Skin of body (tissue), 2 donors: ENCODE measurements around the genes ARNT2, CFAP161 and IL16.

DNA sequence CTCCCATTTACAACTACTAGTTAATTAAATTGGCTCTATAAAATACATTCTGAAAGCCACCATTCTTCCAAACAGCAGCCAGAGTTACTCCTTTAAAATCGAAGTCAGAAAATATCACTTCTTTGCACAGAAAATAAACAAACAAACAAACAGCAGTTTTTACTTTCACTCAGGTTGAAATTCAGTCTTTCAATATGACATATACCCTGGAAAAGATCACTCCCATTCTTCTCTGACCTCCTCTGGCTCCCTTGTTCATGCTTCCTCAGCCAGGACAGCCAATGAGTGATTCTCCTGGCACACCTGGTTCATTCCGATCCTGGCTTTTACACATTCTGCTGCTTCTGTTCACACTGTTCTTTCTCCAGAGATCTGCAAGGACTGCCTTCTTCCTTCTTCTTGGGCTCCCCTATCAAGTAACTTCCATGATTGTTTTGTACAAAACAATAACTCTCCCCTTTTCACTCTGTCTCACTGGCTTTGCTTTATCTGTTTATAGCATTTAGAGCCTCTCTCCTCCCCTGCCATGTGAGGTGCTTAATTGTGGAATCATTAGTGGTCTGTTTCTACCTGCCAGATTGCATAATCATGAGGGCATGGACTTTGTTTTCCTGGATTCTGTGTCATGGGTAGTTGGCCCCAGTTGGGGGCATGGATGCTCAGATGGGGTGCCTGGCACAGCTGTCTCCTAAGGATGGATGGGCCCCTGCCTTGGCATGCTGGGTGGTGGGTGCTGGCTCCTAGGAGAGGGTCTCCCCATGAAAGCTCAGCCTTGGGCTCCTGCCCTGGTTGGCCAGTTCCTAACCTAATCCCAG, 7.8 kb upstream of the CTXND1 start:
- RAMPAGE, long total RNA = no peak

- RAMPAGE, long total RNA = no peak
These were observed at the start of gene ARNT2 for GRCh38 chr15:80403439-80404619. ARNT2 (plus strand) TSS chr15:80404382.

- RAMPAGE, long total RNA = no peak
These were observed 62.9 kb downstream of the ARNT2 start for GRCh38 chr15:80466946-80467663.

DNA sequence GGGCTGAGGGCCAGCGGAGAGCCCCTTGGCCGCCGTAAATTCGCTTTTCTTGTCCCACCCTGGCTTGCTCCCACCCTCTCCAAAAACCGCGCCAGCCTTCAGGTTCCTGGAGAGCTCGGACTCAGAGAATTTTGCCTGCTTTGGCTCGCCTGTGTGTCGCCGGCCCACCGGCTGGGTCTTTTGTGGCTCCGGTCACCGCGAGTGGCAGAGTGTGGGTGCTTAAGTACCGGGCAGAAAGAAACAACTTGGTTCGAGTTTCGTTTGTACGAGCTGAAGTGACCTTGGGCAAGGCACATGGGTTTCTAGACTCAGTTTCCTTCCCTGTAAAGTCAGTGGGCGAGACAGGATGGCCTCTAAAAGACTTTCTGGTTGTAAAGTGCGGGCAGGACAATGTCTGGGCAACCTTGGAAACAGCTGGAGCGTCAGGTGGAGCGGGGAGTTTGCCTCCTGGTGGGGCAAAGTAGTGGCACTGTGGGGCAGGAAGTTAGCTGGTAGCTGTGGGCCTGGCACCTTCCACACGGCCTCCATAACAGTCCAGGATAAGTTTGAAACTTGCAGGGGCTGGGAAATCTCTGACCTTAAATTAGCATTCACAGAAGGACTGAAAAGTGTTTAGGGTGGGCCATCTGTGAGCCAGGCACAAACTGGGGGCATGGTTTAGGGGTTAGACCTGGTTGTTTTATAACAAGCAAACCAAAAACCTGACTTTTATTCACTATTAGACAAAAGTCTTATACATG, 1.2 kb downstream of the ABHD17C start:
- RAMPAGE, long total RNA = no peak

DNA sequence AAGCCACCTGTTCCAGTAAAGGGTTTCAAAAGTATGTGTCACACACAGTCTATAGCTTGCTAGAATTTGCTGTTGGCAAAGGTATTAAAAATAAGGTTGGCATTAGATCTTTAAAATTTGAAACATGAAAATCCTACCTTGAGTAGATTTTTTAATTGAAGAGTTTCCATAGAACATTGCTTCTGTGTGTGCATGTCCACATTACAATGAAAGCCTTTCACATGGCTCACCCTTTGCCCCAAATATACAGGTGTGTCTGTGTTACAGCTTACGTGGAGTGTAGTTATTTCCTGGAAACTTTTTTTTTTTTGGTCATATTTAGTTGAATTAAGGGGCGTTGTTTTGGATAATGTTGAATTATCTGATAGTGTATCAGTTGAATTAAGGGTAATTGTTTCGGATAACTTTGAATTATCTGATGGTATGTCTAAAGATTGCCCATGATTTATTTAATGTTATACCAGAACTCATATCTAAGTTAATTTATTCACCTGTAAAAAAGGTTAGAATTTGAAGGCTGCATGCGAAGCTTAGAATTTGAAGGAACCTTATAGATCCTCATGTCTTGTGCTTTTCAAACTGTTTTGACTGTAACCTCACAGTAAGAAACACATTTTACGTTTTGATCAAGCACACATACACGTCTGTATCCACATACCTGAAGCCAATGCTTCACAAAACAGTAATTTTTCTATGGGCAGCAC, 2.4 kb downstream of the ABHD17C start:
- RAMPAGE, long total RNA = no peak

GRCh38 chr15:80737616-80738849, 41.1 kb upstream of the CEMIP start:
- RAMPAGE, long total RNA = no peak

DNA sequence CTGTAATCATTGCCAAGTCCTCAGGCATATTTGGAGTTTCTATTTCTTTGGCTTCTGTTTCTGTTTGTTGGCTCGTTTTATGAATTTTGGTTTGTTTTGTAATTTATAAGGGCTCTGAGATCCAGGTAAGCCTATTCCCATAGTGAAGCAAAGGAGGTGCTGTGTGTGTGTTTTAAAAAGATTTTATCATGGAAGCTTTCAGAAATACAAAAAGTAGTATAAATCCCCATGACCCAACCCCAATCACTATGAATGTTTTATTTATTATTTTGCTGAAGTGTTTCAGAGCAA, 32.2 kb downstream of the TLNRD1 start:
- RAMPAGE, long total RNA = no peak

- RAMPAGE, long total RNA = no peak
These were observed 60.8 kb downstream of the TLNRD1 start for GRCh38 chr15:81061506-81061953.

DNA sequence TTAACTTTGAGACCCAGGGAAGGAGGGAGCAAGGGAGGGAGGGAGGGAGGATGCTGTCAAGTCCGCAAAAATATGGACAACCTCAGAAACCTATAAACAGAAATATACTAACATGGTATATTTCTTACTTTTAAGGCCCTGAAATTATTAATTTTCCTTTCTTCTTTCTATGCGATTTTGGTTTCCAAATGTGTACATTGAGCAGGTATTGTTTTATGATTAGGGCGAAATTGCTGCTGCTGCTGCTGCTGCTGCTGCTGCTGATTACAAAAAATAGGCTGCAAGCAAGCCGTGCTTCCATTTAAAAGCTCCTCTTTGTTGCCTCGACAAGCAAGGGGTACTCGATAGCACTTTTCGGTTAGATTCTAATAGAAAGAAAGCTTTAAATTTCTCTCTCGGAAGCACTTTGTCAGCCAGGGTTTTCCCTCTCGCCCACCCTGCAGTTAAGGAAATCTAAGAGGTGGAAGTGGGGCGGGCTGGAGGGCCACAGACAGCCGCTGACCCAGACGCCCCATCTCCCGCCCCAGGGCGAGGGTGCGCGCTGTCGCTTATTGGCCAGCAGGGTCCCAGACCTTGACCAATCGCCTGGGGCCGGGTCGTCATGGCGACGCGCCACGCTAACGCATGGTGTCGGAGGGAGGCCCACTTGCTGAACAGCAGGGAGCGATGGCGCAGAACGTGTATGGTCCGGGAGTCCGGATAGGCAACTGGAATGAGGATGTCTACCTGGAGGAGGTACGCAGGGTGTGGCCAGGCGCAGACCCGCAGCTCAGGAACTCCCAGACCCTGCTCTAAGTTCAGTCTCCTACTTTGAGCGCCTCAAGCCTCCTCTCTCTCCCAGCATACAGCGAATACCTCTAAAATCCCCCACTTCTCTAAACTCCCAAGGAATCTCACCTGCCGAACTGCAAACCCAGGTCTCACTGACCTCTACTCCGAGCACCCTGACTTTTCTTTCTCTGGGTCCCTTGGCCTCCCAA, at the start of gene CFAP161:
Gene CFAP161 (plus strand): TSS at position 607 of the 980 bp plus-strand sequence.
- RAMPAGE, long total RNA = no peak

DNA sequence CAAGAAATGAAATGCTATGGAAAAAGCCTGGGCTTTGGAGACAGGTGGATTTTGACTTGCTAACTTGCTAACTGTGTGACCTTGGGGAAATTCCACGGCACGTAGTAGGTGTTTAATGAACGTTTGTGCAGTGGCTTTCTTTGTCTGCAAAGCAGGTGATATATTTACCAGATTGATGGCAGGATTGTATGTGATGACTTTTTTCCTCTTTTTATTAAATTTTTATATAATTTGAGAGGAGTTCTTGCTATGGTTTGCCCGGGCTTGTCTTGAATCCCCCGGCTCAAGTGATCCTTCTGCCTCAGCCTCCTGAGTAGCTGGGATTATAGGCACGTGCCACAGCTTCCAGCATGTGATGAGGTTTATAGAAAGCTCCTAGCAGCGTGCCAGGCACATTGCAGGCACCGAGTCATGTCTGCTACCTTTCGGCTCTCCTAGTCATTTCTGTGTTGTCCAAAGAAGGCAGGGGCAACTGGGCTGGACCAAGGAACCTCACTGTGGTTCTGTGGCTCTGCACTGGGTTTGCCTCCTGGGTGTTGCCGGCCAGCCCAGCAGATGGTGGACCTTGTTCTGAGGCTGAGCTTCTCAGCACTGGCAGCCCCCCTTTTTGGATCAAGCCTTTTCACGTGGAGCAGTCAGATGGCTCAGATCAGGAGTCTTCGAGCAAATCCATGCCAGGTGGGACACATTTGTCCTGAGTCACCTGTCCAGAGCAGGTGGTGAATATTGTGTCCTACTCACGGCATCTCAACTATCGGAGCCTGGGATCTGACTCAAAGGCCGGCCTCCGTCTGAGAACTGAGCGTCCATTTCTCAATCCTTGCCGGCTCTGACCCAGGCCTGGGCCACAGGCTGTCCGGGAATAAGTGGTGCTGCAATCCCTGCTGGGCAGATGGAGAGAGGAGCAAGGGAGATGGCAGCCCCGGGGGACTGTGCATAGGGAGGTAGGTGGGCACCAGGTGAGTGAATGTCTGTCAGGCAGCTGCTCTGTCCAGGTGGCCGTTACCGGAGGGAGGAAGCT, at the start of gene IL16:
Gene IL16 (plus strand): TSS at position 686 of the 1,021 bp plus-strand sequence.
- RAMPAGE, long total RNA = no peak

GRCh38 chr15:81261288-81261751, 62.6 kb downstream of the STARD5 start:
- RAMPAGE, long total RNA = no peak

- RAMPAGE, long total RNA = no peak
These were observed 48.1 kb downstream of the STARD5 start for GRCh38 chr15:81275919-81276214.

DNA sequence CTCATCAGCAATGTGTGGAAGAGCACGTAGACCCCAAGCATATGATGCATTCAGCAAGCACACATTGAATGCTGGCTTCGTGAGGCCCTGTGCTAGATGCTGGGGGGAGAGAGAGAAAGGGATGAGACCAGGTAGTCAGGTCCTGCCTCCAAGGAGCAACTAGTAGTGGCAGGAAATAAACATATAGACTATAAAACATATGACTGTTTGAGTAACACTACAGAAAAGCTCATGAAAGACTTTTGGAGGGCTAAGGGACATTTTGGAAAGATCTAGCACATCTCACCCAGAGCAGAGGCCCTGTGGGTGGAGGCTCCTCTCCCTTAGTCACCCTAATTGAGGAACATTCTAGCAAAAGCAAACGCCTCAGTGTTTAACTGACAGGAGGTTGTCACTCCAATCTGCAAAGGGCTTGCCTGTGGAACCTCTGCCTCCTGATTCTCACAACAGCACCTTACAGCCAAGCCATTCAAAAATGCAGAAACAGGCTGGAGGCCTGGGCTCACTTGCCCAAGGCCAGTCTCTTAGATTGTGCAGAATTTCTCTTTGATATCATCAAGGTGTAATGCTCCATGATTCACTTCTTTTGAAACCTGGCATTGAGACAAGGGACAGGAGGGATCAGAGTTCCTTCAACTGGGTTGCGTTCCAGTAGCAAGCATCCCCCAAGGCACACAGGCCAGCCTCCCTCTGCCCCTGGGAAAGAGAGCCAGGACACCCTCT, 26.1 kb downstream of the STARD5 start:
- RAMPAGE, long total RNA = no peak

GRCh38 chr15:81322444-81323279, 1.3 kb downstream of the STARD5 start:
- RAMPAGE, long total RNA = no peak

GRCh38 chr15:81870185-81870846, 175.5 kb downstream of the MEX3B start:
- RAMPAGE, long total RNA = no peak

GRCh38 chr15:82020579-82021047, 25.2 kb downstream of the MEX3B start:
- RAMPAGE, long total RNA = no peak

- RAMPAGE, long total RNA = no peak
These were observed 77.1 kb upstream of the MEX3B start for GRCh38 chr15:82122801-82123339.

DNA sequence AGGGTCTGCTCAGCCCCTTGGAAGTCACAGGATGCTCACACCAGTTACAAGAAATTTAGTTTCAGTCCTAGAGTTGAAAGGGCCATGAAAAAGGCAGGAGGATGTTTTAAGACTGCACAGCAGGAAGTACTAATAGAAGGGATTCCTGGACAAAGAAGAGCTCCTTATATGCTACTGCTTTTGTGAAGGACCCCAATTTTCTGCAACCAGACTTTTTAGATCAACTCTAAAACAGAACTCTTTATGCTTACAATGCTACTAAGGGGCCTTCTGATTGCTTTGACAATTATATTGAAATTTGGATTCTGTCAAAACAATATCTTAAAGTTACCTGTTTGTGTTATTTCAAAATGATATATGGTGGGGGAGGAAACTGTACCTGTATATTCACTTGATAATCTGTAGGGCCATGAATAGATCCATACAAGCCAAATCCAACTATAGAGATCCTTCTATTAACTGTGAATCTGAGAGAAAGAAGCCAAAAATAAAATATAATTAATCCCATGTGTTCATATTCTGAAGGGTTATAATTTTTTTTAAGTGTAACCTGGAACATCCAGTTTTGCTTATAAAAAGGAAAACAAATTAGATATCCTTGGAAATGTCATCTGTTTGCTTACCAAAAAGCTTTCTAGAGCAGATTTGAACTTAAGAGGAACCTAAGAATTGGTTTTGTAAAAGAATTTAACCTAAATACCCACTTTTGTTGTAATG, 9.0 kb upstream of the C15orf40 start:
- RAMPAGE, long total RNA = no peak

DNA sequence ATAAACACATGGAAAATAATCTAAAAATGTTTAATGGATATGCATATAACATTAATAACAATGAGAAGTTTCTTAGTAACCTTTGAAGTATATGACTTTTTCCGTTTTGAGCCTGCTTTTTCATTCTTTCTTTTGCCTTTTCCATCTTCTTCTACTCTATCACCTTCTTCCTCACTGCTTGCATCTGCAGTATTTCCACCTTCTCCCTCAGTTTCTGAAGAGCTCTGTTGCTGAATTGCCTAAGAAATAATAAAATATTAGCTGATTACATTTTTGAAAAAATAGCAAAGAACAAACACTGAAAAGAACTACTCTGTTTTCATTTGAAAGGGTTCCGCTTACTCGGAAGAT, 49.9 kb downstream of the TM6SF1 start:
- RAMPAGE, long total RNA = no peak

GRCh38 chr15:83205739-83206412, 1.7 kb downstream of the HDGFL3 start:
- RAMPAGE, long total RNA = no peak